Sigmoid colon (tissue), 4 donors: ENCODE measurements around the genes OSBPL7 and NFE2L1.

DNA sequence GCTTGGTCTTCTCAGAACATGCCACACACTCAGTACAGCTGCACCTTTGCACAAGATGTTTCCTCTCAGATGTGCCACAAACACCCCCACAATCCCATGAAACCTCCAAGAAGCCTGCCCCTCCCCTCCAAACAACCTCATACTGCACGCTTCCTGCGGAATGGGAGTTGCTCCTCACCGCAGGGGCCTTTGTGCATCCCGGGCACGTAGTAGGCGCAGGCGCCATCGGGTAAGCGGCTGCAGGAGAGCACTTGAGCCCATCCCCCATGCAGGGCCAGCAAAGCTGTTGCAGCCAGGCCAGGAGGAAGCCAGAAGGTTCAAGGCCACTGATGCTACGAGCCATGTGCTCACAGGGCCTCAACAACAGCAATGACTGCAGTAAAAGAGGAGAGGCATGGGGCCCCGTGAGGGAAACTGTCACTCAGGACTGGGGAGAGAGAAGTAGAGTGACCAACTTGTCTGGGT lies 20.5 kb downstream of the GOSR2 start:
- PRO-cap = no peak
- RAMPAGE, long total RNA, 4 experiments = no peak in any of the 4 experiments

- PRO-cap = no peak
- RAMPAGE, long total RNA, 4 experiments = no peak in any of the 4 experiments
These were observed 87.7 kb upstream of the RPRML start for GRCh38 chr17:47066671-47067142.

- PRO-cap = no peak
- RAMPAGE, long total RNA, 4 experiments = no peak in any of the 4 experiments
These were observed 14.3 kb downstream of the MYL4 start for GRCh38 chr17:47223521-47223860.

- PRO-cap = no peak
- RAMPAGE, long total RNA, 4 experiments = no peak in any of the 4 experiments
These were observed 21.6 kb downstream of the MYL4 start for GRCh38 chr17:47230391-47231450.

DNA sequence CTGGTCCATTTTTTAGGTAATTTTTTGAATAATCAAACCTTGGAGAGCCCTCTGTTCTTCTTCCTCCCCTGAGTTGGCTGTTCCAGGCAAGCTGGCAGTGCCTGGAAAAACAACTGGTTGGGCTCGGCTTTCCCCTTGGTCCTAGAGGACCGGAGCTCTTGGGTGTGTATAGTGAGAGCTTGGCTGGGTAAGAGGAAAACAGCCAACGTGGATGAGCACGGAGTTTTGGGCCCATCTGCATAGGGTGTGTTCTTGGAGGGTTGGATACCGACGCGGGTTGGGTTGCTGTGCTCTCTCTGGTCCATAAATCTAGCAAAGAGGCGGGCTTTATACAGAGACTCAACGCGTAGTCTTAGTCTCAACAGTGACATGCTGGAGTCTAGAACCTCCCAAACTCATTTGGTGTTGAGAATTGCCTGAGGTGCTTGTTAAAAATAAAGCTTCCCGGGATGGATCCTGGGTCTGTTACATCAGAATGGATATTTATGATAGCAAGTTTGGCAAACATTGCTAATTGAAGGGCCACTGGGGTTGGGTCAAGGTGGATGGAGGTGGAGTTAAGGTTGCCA lies 23.3 kb downstream of the ITGB3 start:
- PRO-cap = no peak
- RAMPAGE, long total RNA, 4 experiments = no peak in any of the 4 experiments

- PRO-cap = no peak
- RAMPAGE, long total RNA, 4 experiments = no peak in any of the 4 experiments
These were observed 21.3 kb upstream of the TBKBP1 start for GRCh38 chr17:47672669-47673115.

DNA sequence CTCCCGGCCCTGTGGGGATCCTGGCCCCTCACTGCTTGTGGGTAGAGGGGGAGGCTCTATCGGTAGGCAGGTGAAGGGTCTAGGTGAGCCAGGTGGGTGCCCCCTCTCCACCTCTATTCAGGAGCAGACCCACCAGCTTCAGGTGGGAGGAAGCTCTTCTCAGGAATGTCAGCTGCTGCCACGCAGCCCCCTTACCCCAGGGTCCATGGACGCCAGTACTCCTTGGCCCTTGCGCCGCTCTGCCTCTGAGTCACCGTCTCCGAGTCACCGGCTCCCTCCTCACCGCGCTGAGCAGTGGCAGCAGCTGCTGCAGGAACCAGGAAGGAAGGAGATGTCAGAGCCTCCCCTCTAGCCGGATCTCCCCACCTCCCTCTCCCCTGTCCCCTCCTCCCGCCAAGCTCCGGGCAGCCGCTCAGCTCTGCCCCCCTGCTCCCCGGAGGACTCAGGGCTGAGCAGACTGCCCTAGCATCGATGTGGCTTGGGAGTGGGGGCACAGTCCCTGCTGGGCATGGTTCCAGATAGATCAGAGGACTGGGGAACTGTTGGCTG lies at the start of gene OSBPL7:
Gene OSBPL7 (minus strand): TSS at position 324 of the 549 bp plus-strand sequence.
- PRO-cap = unidirectional peak, minus-strand start at position 296 of the sequence
- RAMPAGE, long total RNA, 4 experiments = start-site peak on the minus strand in 4 of 4 experiments, centred at positions 310 to 316 of the sequence, 13 to 27 reads per replicate

DNA sequence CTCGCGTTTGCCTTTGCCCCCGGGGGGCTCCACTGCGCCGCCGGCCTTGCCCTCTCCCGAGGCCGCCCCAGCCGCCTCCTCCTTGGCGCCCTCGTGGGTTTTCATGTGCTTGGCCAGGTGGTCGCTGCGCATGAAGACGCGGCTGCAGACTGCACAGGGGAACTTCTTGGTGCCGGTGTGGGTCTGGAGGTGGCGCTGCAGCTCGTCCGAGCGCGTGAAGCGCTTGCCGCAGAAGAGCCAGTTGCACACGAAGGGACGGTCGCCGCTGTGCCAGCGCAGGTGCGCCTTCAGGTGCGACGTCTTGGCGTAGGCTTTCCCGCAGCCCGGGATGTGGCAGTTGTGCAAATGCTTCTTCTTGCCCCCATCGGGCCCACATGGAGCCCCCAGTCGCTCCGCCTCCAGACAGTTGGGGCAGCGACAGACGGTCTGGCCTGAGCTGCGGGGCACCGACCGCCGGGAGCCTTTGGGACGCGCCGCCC lies 3.6 kb downstream of the SP6 start:
- PRO-cap = no peak
- RAMPAGE, long total RNA, 4 experiments = no peak in any of the 4 experiments

DNA sequence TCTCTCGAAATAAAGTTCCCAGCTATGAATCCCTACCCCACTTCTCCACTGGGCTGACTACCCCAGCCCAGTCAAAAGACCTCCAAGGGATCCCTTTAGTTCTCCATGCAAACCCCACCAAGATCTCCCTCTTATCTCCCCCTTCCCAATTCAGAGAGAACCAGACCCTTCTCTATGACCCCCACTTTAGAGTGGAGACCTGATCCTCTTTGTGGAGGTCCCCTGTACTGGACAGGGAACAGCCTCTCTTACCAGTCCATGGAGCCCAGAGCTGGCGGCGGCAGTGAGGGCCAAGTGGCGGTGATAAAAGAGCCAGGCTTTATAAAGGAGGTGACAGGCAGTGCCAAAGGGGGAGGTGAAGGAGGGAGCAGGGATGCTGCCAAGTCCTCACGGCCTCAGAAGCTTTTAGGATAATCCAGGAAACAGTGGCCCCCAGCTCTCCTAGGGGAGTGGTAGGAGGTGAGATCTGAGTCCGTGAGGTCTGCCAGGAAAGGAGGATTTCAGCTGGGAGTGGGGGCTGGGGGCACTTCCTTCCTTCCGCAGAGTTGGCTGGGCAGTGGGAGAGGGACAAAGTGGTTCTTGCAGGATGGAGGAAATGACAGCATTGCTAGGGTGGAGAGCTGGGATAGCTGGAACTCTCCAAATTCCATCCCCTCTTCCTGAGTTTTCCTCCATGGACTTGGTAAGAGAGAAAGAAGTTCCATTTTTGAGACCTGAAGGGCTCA lies 4.6 kb upstream of the SP6 start:
- PRO-cap = no peak
- RAMPAGE, long total RNA, 4 experiments = no peak in any of the 4 experiments

DNA sequence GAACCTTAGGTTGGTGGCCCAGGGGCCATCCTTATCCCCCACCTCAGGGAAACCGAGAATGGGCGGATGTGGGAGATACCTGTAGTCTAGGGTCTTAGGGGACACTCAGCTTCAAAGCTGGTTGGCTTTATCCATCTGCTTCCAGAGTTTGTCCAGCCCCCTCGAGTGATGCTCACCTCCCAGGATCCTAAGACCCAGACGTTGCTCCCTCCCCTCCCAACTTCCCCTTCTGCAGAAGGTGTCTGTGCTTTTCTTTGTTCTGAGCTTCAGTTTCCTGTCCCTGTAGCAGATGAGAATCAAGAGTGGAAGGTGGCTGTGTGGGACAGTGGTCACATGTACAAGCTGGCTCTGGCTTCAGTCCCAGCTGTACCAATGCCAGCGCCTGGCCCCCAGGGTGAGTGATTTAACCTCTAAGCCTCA lies 7.8 kb downstream of the PRR15L start:
- PRO-cap = no peak
- RAMPAGE, long total RNA, 4 experiments = no peak in any of the 4 experiments

DNA sequence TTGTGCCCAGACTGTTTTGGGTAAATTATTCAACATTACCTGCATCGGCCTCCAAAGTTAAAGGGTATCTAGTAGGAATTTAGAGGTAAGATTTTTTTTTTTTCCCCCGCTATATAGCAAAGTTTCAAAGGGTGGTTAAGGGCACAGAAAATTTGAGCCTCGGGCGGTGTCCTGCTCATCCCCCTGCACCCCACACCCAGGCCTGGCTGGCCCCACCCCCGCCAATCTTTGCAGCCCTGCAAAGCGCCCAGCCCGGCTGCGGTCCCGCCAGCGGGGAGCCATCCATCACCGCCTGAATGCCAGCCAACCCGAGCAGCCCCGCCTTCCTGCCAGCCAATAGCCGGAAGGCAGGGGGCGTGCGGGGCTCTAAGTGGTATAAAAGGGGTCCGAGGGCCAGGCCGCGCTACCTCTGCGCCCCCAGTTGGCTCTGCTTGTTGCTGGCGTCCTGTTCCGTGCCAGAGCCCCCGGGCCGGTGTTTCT lies 14.4 kb downstream of the COPZ2 start:
- PRO-cap = no peak
- RAMPAGE, long total RNA, 4 experiments = no peak in any of the 4 experiments

GRCh38 chr17:48048191-48048448 lies at the start of gene NFE2L1:
Gene NFE2L1, plus strand, starts transcription at chr17:48048359.
- PRO-cap = bidirectional peak, plus-strand start at chr17:48048341, minus-strand start at chr17:48048050
- RAMPAGE, long total RNA, 4 experiments = start-site peak on the plus strand in 4 of 4 experiments, at chr17:48048345-48048391 at its widest, 724 to 2,187 reads per replicate

GRCh38 chr17:48053147-48053838 lies 5.1 kb downstream of the NFE2L1 start:
- PRO-cap = unidirectional peak, plus-strand start at chr17:48053498
- RAMPAGE, long total RNA, 4 experiments = no peak in any of the 4 experiments

DNA sequence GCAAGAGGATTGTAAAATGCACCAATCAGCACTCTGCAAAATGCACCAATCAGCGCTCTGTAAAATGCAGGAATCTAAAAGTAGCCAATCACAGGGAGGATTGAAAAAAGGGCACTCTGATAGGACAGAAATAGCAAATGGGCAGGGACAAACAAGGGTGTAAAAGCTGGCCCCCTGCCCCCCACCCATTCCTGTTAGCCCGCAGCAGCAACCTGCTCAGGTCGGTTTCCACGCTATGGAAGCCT lies 1.8 kb upstream of the CBX1 start:
- PRO-cap = no peak
- RAMPAGE, long total RNA, 4 experiments = no peak in any of the 4 experiments

GRCh38 chr17:48108523-48108982 lies 987 bp downstream of the SNX11 start:
- PRO-cap = no peak
- RAMPAGE, long total RNA, 4 experiments = no peak in any of the 4 experiments

DNA sequence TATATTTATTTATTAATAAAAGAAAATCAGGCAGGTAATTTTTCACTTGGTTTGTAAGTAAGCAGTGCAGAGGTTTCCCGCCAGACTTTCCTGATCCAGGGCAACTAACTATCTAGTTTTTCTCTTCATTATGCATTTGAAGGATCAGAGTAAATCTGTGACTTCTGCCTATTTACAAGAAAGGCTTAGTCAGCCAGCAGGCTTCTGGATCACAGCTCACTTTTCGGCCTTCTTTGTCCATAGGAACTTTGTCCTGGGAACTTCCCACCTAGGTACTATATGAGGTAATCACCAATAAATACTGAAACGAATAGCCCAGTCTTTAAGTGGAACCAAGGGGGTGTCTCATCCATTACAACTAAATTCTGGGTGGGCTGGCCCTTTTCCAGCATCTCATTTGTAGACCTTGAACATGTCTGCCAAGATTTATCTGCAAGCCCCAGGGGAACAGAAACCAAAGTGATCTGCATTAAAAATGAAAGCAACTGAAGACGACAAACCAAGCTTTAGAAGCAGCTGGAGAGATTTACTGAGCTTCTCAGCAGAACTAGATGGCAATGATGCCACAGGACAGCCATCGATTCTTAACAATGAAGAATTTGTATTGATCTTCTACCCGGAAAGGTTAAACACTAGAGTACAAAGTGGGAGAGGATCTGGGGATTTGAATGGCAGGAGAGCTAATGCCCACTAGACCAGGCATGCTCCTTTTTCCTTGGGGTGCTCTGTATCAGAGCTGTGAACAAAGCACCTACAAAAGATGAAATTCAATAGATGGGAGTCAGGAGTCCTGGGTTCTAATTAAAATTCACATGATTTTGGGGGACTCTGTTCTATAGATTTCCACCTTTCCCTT lies 55.5 kb downstream of the SNX11 start:
- PRO-cap = no peak
- RAMPAGE, long total RNA, 4 experiments = no peak in any of the 4 experiments

DNA sequence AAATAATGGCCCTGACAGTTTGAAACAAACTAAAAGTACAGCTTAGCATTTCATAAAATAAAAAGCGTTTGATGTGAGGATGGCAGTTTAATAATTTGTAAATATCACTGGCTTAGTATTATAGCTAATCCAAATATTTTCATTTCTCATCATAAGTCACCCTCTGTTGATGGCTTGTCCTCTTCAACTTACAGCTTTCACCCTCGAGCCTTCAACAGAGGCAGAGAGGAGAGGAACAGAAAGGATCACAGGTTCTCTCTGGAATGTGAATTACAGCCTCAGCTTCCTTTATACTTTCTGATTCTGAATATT lies 106.4 kb downstream of the SNX11 start:
- PRO-cap = no peak
- RAMPAGE, long total RNA, 4 experiments = no peak in any of the 4 experiments

- PRO-cap = no peak
- RAMPAGE, long total RNA, 4 experiments = no peak in any of the 4 experiments
These were observed 3.2 kb downstream of the HOXB2 start for GRCh38 chr17:48541680-48542071.

- PRO-cap = no peak
- RAMPAGE, long total RNA, 4 experiments = no peak in any of the 4 experiments
These were observed 2.2 kb upstream of the HOXB2 start for GRCh38 chr17:48546911-48547628.

- PRO-cap = no peak
- RAMPAGE, long total RNA, 4 experiments = no peak in any of the 4 experiments
These were observed 13.1 kb upstream of the HOXB2 start for GRCh38 chr17:48558054-48558455.